Measurements from ENCODE around the genes GIGYF1, SERPINE1 and VGF.

GRCh38 chr7:100586575-100586812 is 366 bp downstream of the FBXO24 start:
- RRBS: 3% methylated on average over 8 of the region's 18 CpGs

- RRBS: no CpG with 5 or more reads among the region's 17 CpGs
Measured at GRCh38 chr7:100590231-100590736, 4.2 kb downstream of the FBXO24 start.

DNA sequence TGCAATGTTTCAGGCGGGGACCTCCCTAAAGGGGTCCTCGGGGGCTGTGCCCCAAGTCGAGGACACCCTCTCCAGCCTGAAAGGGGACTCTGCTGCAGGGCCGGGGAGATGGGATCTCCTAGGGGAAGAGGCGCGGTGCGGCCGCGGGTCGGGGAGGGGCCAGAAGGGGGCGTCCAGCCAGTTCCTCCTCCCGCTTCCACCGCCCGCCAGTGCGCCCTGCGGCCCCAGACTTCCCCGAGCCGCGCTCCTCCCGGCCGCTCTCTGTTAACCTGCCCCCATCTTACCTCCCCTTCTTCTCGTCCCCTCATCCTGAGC is 2.5 kb downstream of the PCOLCE start:
- RRBS: 53% methylated on average over 2 of the region's 22 CpGs

GRCh38 chr7:100626084-100627433 is 14.2 kb downstream of the MOSPD3 start:
- RRBS: no CpG with 5 or more reads among the region's 60 CpGs

DNA sequence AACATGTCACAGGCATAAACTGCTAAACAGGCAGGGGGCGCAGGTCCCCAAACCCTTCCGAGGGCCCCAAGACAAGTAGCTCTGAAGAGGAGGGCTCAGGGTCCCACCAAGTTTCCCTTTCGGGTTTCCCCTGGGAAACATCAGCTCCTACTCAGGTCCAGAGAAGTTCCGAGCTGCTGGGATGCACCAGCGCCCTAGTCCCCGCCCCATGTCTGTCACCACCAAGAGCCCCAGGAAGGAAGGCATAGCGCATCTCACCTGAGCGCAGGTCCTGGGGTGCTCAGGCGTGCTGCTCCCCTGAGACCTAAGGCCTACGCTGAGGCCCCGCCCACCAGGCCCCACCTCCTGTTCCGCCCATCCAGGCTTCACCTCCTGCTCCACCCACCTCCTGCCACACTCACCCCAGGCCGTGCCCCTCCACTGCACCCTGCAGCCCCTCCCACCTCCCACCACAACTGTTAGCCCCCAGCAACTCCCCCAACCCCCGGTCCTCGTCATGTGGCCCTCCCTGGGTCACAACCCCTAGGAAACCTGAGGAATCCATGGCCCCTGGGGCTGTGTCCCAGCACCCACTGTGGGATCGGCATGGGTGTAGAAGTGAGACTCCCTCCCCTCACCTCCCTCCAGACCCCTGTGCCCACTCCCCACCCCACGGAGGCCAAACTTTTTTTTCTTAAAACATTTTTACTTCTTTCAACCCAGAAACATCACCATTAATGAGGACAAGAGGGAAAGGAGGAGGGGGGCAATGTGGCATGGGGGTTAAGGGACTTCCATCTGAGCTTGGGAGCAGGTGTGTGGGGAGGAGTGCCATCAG is 1.3 kb upstream of the TFR2 start:
- RRBS: no CpG with 5 or more reads among the region's 17 CpGs

DNA sequence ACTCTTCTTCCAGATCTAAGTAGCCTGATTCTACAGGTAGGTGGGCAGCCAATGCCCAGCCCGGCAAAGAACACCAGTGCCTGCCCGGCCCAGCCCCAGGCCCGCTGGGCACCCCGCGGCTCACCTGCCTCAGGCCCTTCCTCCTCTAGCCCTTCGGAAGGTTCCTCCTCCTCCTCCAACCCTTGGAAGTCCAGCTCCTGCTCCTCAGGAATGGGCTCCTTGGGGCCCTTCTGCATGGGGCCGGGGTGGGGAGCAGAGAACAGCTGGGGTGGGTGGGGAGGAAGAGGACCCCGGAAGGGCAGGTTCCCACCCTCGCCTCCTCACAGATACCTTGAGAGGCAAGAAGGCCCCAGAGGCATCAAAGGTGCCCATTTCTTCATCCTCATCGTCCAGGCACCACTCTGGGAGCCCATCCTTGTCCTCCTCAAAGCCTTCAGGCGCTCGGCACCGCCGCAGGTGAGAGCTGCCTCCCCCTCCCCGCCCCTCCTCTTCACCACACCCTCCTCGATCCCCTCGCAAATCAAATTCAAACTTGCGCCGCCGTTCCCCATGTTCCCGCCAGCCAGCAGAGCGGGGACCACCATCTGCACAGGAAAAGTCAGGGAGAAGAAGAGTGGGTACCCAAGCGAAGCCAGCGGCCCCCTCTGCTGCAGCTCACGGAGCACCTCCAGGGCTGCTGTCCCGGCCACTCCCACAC is 8.1 kb downstream of the GIGYF1 start:
- RRBS: 71% methylated on average over 1 of the region's 26 CpGs

- RRBS: 3% methylated on average over 88 of the region's 171 CpGs
Measured at GRCh38 chr7:100693598-100694741, at the start of gene GIGYF1. GIGYF1 (minus strand) TSS chr7:100694250.

GRCh38 chr7:100711443-100711838 is 5.5 kb downstream of the POP7 start:
- RRBS: 41% methylated on average over 2 of the region's 7 CpGs

DNA sequence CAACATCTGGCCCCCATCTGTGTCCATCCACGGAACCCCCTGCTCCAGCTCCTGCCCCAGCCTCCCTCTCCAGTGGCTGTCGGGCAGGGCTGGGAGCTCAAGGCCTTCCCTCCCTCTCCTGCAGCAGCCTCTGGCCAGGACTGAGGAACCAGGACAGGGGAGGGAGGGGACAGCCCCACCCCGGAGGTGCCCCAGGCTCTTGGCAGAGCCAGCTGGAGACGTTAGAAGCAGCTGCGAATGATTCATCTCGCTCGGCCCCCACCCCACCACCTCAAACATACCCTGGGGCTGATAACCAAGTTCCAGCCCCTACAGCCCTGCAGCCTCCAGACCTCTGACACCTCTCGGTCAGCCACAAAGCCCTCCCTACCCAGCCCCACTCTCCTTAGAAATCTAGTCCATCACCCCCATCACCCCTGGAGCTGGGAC is 25.2 kb downstream of the EPHB4 start:
- RRBS: no CpG with 5 or more reads among the region's 8 CpGs

GRCh38 chr7:100824883-100825610 is 2.3 kb downstream of the EPHB4 start:
- RRBS: 23% methylated on average over 3 of the region's 21 CpGs

GRCh38 chr7:100865902-100866766 is 1.1 kb upstream of the TRIP6 start:
- RRBS: 11% methylated on average over 20 of the region's 50 CpGs

- RRBS: no CpG with 5 or more reads among the region's 8 CpGs
Measured at GRCh38 chr7:100952550-100953499, 3.5 kb downstream of the MUC3A start.

DNA sequence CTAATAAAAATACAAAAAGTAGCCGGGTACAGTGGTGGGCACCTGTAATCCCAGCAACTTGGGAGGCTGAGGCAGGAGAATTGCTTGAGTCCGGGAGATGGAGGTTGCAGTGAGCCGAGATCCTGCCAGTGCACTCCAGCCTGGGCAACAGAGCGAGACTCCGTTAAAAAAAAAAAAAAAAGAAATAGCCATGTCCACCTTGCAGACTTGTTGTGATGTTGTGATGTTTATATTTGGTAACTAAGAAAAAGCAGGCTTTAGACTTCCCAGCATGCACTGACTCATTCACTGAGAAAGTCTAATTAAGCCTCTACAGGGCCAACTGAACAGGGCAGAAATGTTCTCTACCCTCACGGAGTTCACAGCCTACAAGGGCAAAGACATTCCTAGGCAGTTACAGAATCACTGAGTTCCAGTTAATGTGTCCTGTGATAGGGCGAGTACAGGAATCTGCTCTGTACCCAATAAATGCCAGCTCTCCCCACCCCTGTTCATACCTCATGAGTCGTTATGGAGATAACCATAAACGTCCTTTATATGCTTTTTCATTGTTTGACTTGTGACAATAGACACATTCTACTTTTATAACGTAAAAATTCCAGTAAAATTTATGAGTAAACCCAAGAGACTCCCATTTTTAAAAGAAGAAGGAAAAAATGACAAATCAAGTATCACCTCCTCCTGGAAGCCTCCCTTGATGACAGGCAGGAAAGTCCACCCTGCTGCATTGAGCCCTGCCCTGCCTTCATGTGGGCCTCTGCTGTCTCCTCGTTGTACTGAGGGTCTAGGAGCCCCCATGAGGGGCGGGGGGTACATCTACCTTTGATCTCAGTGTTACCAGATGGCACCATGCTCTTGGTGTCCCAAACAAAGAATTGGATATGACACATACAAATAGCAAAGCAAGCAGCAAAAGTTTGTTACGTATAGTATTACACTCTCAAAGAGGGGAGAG is 14.2 kb downstream of the MUC12 start:
- RRBS: no CpG with 5 or more reads among the region's 13 CpGs

- RRBS: no CpG with 5 or more reads among the region's 10 CpGs
Measured at GRCh38 chr7:101090884-101091508, 5.7 kb downstream of the TRIM56 start.

- RRBS: no CpG with 5 or more reads among the region's 7 CpGs
Measured at GRCh38 chr7:101117270-101117833, 9.6 kb upstream of the SERPINE1 start.

DNA sequence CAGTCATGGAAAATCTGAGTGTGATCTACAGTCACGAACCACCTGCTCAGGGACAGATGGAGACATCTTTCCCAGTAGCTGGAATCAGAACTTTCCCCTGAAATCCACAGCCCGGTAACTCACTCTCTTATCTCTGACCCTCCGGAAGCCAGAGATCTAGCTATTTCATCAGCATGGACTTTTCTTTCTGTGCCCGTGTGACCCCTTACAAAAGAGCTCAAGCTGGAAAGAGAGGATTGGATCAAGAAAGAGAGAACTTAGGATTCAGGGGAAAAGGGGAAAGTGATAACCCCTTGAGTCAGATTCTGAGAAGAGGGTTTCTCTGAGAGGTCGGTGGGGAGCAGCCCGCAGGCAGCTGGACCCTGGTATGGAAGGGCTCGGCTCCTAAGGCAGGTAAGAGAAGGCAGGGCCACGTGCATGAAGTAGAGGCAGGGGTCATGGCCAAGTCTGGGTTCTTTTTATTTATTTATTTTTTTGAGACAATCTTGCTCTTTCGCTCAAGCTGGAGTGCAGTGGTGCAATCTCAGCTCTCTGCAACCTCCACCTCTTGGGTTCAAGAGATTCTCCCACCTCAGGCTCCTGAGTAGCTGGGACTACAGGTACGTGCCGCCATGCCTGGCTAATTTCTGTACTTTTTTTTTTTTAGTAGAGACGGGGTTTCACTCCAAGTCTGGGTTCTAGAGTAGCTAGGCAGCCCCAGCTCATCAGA is 4.3 kb upstream of the SERPINE1 start:
- RRBS: no CpG with 5 or more reads among the region's 12 CpGs

DNA sequence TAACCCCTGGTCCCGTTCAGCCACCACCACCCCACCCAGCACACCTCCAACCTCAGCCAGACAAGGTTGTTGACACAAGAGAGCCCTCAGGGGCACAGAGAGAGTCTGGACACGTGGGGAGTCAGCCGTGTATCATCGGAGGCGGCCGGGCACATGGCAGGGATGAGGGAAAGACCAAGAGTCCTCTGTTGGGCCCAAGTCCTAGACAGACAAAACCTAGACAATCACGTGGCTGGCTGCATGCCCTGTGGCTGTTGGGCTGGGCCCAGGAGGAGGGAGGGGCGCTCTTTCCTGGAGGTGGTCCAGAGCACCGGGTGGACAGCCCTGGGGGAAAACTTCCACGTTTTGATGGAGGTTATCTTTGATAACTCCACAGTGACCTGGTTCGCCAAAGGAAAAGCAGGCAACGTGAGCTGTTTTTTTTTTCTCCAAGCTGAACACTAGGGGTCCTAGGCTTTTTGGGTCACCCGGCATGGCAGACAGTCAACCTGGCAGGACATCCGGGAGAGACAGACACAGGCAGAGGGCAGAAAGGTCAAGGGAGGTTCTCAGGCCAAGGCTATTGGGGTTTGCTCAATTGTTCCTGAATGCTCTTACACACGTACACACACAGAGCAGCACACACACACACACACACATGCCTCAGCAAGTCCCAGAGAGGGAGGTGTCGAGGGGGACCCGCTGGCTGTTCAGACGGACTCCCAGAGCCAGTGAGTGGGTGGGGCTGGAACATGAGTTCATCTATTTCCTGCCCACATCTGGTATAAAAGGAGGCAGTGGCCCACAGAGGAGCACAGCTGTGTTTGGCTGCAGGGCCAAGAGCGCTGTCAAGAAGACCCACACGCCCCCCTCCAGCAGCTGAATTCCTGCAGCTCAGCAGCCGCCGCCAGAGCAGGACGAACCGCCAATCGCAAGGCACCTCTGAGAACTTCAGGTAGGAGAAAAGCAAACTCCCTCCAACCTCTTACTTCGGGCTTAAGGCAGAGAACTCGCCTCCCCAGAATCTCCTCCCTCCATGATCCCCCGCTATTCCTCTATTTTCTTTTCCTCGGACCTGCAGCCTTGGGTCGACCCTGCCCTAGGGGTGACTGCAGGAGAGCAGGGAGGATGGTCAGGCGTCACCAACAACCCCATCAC is at the start of gene SERPINE1:
TSS of gene SERPINE1 (plus strand) at position 794 of the 1,137 bp plus-strand sequence.
- RRBS: no CpG with 5 or more reads among the region's 31 CpGs

DNA sequence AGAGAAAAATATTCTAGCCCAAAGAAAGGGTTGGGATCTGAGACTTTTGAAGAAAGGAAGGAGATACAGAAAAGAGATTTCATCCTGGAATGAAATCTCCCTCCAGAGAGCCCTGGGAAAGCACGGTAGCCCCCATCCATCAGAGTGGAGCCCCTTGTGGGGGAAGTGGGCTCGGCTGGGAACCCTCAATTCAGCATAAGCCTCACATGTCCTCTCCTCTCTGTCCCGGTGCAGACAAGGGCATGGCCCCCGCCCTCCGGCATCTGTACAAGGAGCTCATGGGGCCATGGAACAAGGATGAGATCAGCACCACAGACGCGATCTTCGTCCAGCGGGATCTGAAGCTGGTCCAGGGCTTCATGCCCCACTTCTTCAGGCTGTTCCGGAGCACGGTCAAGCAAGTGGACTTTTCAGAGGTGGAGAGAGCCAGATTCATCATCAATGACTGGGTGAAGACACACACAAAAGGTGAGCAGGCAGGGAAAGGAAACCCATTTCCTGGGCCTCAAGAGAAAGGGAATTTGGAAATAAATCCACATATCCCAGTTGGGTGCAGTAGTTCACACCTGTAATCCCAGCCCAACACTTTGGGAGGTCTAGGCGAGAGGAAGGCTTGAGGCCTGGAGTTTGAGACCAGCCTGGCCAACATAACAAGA is 3.4 kb downstream of the SERPINE1 start:
- RRBS: no CpG with 5 or more reads among the region's 12 CpGs

DNA sequence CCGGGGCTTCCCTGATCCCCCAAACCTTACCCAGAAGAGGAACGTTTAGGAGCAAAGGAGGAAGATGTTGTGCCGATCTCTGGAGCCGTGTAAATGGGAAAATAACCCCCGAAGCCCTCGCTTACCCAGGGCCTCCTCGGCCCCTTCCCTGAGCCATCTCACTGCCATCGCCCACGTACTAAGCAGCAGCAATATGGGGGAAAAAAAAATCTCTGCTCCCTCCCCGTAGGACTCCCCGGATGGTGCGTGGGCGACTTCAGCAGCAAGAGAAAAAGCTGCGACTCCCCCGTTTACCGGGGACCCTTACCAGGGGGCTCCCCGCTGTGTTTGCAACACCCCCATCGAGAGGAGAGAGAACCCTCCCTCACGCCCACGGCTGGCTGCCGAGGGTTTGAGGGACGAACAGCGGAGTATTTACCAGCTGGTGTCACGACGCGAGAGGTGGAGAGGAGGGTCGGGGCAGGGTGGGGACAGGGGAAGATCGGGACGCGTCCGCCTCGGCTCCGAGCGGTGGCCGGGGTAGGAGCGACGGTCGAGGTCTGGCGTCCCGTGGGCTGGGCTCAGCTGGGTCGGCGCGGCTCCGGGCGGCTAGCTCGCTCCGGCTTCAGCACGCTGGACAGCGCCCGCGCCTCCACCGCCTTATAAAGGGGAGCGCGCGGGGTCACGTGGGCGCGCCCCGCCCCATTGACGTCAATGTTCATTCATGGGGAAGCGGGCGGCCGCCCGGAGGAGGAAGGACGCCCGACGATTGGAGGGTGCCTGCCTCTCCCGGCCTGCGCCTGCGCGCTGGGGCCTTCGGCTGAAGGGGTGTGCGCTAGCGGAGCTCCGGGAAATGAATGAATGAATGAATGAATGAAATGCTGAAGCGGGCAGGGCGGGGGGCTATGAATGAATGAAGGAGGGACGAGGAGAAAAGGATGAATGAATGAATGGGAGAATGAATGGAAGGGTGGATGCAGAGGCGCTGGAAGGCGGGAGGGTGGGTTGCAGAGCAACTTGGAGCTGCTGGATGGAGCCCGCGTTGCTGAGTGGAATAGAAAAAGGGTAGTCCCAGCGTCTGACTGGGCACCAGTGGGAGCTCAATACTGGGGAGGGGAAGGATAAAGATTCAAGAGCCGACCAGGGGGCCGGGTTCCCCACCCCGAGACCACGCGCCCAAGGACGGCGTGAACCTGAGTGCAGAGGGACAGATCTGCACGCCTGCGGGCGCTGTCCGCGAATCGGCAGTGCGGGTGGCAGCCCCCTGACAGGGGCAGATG is at the start of gene VGF:
TSS of gene VGF (minus strand) at position 614 of the 1,259 bp plus-strand sequence.
- RRBS: 6% methylated on average over 29 of the region's 97 CpGs

DNA sequence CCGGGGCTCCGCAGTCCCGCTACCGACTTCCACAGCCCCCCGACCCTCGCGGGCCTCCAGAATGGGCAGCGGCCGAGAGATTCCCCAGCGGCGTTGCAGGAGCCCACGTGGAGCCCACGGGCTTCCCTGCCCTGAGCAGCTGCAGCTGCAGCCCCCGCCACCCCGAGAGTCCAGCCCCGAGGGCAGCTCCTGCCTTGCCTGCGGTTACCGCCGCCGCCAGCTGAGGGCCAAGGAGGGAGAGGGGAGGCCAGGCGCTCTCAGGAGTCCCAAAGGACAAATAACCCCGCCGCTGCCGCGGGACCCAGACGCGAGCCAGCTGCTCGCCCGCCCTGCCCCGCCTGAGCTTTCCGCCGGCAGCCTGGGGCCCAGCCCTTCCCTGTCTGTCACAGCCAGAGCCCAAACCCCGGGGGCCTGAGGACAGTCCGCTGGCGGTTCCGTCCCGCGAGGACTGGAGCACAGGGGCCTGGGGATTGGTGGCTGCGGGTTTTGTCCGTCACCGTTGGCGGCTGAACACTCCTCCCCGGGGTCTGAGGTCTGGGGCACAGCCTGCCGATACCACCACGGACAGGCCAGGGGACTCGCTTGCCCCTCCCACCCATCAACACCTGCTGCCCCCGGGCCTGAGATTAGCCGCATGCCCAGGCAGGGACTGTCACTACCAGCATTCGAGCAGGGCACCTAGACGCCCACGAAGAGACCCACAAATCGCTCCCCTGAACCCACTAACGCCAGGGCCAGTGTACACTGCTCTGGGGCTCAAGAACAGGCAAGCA is 21.5 kb downstream of the IFT22 start:
- RRBS: 33% methylated on average over 4 of the region's 53 CpGs

All from UCH-1 (cell line).